NCI-H460 (cell line): Measurements from ENCODE around the genes SPATA3 and B3GNT7.

DNA sequence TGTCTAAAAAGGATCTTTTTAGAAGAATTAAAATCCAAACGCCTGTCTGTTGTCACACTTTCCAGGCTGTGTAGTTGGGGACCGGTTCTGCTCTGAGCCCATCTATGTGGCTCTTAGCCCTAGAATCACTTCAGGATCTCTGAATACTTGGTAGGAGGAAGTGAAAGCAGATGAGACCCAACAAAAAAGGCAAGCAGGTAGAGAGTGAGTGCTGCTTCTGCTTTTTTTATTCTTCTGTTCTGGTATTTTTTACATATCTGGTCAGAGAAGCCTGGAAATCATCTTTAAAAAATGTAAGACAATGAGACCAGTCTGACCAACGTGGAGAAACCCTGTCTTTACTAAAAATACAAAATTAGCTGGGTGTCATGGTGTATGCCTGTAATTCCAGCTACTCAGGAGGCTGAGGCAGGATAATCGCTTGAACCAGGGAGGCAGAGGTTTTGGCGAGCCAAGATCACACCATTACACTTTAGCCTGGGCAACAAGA lies 767 bp downstream of the SP140 start:
RAMPAGE:
- cytosol, long total RNA: no peak
- long total RNA: no peak
- nucleus, long total RNA: no peak

GRCh38 chr2:230227342-230227654 lies 1.8 kb downstream of the SP140 start:
RAMPAGE:
- cytosol, long total RNA: no peak
- long total RNA: no peak
- nucleus, long total RNA: no peak

DNA sequence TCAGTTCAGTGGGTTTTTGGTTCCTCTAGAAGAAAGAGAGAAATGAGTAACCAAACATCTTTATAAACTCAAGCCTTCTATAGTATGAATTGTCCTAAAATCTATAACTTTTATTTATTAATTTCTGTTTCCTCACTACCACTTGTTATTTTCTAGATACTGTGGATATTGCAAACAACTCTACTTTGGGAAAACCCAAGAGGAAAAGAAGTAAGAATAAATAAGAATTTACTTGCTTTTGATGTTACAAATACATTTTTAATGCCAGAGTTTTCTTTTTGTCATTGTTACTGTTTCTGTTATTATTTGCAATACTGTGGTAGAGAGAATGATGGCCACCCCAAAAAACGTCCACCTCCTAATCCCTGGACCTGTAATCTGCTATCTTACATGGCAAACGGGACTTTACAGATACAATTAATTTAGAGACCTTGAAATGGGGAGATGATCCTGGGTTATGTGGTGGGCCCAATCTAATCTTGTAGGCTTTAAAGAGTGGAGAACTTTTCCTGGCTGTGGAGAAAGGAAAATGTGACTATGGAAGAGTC lies 44.5 kb upstream of the SP100 start:
RAMPAGE:
- cytosol, long total RNA: no peak
- long total RNA: no peak
- nucleus, long total RNA: no peak

RAMPAGE:
- cytosol, long total RNA: no peak
- long total RNA: no peak
- nucleus, long total RNA: no peak
These were observed 99.0 kb downstream of the SP100 start for GRCh38 chr2:230514724-230515595.

DNA sequence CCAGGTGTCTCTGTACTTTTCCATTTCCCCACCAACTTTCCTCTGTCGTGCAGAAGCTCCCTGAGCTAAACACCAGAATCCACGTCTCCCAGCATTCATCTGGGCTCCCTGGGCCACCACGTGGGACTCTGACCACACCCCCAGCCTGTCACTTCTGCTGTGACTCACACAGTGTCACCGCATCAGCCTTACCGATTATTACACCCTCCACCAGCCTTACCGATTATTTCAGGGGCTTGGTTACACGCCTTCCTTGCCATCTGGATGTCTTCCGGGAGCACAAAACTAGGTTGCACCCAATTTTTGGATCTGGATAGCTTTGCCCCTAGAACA lies 137.0 kb upstream of the CAB39 start:
RAMPAGE:
- cytosol, long total RNA: no peak
- long total RNA: no peak
- nucleus, long total RNA: no peak

DNA sequence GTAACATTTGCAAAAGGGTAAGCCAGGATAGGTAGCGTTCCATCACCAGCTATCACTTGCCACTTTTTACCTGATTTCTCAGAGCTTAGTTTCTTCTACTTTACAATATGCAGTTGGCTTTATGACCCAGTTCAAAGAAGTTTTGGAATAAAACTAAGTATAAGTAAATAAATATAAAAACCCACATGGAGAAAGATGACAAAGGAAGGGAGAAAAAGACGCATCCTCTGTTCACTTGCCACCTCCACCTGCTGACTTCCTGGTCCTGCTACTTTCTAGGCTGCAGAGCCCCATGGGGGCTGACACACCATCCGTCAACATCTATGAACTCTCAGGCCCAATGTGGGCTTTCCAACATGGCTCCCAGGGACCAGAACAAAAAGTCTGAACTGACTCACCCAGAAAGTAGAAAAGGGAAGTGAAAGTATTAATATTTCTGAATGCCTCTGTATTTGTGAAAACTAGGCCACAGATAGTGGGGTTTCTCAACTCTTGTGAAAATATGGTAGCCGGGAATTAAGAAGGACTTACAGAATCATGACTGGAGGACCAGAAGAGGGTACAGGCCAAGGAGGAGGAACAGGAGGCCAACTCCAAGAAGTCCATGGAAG lies 123.2 kb upstream of the CAB39 start:
RAMPAGE:
- cytosol, long total RNA: no peak
- long total RNA: no peak
- nucleus, long total RNA: no peak

DNA sequence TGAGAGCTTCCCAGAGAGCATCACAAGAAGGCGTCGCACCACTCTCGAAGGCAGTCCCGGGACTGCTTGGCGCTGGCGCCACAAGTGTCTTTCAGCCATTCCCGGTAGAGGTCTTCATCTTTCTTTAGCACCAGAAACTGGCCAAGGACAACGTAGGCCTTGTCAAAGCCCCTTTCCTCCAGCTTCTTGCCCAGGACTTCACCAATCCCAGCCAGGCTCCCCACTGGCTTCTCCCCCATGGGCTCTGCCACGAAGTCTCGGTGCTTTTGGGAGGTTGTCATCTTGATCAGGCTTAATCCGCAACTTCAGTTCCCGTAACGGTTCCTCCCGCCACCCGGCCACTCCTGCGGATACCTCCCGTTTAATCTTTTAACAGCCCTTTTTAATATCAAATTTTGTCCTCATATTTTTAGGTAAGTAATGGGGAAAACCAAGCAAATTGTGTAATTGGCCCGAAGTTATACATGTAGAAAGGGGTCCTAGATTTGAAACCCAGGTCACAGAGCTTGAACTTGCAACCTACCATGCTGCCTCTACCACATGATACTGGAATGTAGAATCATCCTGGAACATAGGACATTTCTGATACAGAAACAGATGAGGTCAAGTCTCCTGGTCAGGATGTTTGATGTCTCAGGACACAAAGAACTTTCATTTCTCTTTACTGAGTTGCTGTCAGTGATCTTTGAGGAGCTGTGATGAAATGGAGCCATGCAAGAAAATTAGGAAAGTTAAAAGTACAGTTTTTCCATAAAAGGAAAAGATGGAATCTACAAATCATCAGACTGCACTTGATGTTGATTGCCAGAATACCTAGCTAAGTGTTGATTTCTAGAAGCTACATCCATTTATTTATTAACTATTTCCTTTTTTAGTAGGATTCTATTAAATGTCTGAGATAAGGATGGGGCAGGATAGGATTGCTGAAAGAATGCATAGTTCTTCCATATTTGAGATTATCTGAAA lies 12.8 kb downstream of the CAB39 start:
RAMPAGE:
- cytosol, long total RNA: no peak
- long total RNA: no peak
- nucleus, long total RNA: no peak

RAMPAGE:
- cytosol, long total RNA: no peak
- long total RNA: no peak
- nucleus, long total RNA: no peak
These were observed 58.2 kb downstream of the CAB39 start for GRCh38 chr2:230770719-230771314.

DNA sequence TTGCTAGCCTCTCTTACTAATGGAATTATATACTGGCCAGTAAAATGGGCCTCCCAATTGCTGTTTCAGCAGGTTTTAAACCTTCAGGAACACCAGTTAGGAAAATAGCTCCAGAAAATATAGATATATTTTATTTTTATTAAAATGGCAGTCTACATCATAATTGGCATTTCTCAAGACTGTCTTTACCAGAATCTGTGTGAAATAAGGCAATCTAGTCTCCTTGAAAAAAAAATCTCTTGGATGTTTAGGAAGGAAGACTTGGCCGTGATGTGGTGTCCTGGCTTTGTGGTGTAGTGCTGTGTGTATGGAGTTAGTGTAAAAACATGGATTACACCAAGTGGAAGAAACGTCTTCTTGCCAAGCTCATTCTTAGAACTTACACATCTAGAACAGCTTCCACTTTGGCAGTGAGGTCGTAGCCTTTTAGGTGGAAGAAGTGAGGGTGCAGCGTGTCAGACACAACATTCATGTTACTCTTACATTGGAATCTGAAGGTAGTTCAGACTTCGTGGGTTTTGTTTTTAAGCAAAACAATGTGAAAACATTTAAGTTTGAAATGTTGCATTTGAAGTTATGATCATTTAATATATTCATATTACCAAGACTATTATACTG lies 44.4 kb upstream of the ITM2C start:
RAMPAGE:
- cytosol, long total RNA: no peak
- long total RNA: no peak
- nucleus, long total RNA: no peak

GRCh38 chr2:230828255-230828946 lies 36.3 kb upstream of the ITM2C start:
RAMPAGE:
- cytosol, long total RNA: no peak
- long total RNA: no peak
- nucleus, long total RNA: no peak

DNA sequence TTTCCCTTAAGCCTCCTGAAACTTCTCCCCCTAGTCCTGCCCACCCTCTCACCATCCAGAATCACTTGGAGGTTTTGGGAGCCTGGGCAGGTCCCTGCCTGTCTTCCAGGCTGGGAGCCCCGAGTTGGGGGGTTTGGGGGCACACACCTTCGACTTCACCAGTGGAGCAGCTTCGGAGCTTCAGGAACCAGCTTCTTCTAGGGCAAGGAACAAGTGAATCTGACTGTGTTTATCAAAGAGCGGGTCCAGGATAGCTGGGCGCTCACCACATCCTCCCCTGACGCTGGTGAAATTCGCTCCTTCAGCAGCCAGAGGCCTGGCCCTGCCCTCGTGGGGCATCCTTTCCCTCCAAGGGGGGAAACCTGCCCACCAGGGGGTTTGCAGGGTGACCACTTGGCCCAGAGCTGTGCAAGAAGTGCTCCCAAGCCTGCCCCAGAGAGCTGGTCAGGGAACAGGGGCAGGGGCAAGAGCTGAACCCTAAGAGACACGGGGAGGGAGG lies 2.5 kb upstream of the GPR55 start:
RAMPAGE:
- cytosol, long total RNA: no peak
- long total RNA: no peak
- nucleus, long total RNA: no peak

DNA sequence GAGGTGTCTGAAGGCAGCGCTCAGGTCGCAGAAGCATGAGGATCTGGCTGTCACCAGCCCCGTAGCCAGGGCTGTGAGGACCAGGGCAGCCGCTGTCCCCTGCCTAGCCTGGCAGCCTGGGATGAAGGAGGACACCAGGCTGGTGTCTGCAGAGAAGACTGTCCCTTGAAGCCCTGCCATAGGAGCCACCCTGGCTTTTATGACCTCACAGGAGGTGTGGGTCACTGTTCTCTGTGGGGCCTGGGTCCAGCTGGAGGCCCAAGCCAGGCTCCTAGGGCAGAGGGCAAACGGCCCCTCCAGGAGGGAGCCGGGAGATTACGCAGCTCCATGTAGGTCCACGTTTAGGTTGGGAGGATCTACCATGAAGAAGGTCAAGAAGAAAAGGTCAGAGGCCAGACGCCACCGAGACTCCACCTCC lies at the start of gene SPATA3:
Gene SPATA3 (plus strand): TSS at position 249 of the 418 bp plus-strand sequence.
RAMPAGE:
- cytosol, long total RNA: no peak
- long total RNA: no peak
- nucleus, long total RNA: no peak

DNA sequence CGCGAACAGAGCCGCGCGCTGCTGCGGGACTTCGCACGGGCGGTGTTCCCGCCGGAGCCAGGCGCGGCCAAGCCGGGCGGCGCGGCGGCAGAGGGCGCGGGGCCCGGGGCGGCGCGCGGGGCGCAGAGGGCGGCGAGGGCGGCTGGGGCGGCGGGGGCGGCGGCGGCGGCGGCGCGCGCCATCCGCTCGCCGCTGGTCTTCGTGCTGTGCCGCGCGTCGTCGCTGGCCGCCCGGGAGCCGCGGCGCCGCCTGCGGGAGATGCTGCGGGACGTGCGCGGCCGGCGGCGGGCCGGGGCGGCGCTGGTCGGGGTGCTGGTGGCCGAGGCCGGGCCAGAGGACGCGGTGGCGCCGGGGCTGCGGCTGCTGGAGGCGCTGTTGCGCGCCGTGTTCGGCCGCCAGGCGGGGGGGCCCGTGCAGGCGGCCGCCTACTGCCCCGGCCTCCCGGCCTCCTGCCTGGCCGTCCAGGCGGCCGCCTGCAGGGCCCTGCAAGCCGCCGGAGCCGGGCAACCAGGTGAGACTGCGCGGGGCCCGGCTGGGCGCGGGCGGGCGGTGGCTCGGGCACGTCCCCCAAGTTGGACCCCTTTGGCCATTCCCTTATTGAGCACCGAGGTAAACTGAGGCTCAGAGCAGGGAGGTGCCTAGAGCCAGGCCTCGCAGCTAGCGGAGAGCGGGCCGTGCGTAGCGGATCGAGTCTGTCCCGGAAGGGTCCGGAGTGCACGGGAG lies 527 bp downstream of the C2orf72 start:
RAMPAGE:
- cytosol, long total RNA: no peak
- long total RNA: no peak
- nucleus, long total RNA: no peak

DNA sequence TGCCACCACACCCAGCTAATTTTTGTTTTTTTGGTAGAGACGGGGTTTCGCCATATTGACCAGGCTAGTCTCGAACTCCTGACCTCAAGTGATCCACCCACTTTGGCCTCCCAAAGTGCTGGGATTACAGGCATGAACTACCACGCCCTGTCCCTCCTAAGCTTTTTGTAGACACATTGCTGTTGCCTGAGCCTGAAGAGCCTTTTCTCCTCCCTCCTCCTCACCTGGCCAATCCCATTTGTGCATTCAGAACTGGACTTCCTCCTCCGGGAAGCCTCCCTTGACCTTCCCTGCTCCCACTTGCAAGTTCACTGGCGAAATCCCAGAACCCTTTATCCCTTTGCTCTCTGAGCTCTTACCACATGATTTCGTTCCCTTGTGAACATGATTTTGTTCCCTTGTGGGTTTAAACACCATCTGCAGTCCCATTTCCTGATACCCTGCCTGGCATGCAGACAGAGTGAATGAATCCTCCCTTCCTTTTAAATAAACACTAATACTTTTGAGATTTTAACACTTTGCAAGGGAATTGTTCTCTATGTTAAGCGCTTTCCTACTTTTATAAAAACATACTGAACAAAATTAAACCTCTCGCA lies 2.7 kb downstream of the C2orf72 start:
RAMPAGE:
- cytosol, long total RNA: no peak
- long total RNA: no peak
- nucleus, long total RNA: no peak

GRCh38 chr2:231118114-231118656 lies 6.7 kb downstream of the HTR2B start:
RAMPAGE:
- cytosol, long total RNA: no peak
- long total RNA: no peak
- nucleus, long total RNA: no peak

GRCh38 chr2:231123076-231123972 lies 1.5 kb downstream of the HTR2B start:
RAMPAGE:
- cytosol, long total RNA: no peak
- long total RNA: no peak
- nucleus, long total RNA: no peak

DNA sequence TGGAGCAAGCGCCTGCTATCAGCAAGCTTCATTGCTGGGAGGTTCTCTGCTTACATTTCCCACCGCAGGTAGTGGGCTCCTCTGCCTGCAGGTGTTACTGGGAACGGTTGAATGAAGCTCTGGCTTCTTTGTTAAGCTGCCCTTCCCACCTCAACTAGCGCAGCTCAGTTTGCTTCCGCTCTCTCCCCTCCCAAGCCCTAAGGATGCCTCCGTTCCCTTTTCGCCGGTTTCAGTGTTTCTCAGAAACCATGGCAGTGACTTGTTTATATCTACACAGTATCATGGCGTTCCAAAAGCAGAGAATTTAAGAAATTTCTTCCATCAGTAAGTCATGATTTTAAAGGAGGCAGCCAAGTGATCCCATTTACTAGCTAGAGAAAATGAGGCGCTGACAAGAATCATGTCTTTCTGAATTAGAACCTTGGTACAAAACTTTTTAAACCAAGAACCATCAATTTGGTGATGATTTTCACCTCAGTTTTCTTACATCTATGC lies 72.1 kb upstream of the B3GNT7 start:
RAMPAGE:
- cytosol, long total RNA: no peak
- long total RNA: no peak
- nucleus, long total RNA: no peak

DNA sequence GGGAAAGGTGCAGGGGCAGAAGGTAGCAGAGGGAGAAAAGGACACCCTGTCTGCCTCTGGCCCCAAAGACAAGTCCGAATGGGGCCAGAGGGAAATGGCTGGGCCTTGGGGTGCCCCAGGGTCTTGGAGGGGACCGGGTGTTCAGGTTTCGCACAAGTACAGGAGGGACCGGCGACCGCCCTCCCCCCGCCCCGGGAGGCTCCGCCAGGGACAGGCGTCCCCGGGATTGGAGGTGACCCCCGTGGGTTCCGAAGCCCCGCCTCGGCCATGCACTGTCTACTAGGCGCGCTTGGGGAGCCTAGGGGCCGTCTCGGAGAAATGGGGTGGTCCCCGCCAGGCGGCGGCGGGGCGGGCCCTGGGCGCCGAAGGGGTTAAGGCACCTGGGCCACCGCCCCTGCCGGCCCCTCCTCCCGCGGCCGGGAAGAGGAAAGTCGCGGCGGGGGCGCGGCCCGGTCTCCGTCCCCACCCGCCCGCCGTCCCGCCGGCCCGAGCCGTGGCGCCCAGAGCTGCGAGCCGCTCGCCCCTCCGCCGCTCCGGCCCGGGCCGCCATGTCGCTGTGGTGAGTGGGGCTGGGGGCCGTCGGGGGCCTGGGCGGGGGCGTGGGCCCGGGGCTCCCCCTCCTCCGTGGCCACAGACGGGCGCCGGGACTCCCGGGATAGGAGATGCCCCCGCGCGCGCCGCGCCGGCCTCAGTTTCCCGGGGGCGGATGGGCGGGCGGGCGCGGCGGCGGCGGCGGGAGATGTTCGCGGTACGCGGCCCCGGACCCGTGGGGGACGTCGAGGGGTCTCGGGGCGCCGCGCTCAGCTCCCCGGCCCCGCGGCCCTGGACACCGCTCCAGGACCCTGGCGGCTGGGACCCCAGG lies at the start of gene B3GNT7:
Gene B3GNT7 (plus strand): TSS at position 455 of the 862 bp plus-strand sequence.
RAMPAGE:
- cytosol, long total RNA: no peak
- long total RNA: no peak
- nucleus, long total RNA: no peak

DNA sequence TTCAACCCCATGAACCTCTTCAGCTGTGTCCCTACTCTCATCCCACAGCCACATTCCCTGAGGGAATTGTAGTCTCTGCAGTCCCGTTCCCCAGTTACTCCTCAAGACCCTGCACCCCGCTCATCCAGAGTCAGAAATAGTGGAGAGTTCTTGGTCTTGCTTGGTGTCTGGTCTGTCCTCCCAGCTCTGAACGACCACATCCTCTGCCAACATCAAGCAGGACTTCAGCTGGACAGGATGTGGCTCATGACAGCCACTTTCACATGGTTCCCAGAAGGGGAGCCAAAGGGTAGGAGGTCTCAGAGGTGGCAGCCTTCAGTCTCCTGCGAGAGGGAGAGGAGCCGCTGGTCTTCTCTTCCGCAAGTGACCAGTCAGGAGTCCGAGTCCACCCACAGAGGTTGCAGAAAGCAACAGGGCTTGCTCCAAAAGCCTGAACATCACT lies 29.8 kb downstream of the B3GNT7 start:
RAMPAGE:
- cytosol, long total RNA: no peak
- long total RNA: no peak
- nucleus, long total RNA: no peak

GRCh38 chr2:231456418-231457103 lies 7.7 kb downstream of the NCL start:
RAMPAGE:
- cytosol, long total RNA: no peak
- long total RNA: no peak
- nucleus, long total RNA: no peak